Ovary (tissue), 7 donors: ENCODE results near the gene LRRN4CL.

DNA sequence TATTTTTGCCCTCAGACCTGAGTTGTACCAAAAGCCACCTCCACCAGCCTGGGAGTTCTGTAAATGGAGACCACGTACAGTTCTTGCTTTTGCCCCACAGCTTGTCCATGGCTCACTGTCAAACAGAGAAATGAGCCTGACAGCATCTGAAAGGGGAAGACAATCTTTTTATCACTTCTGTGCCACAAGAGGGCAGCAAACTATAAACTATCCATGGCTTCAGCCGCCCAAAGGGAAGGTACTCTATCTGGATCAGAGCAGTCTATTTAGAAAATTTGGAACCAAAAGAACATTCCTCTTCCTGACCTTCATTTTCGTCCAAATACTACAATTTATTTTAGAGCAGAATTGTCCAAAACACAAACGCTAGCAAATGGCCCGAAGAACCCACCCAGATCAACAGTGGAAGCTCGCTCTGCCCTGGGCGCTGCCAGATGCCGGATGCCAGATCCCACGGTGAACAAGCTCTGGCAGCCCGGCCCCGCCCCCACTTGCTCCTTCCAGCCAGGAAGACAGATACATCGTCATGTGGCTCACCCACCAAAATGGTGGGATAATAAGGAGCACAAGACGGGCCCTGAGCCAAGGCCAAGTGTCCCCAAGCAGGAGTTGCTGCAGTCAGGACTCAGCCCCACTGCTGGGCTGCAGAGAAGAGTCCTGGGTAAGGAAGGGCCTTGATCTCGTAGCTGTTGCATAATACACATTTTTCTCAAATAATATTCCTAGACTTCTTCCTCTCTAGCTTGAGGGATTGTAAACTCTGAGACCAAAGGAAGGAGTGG, 23.8 kb upstream of the SCGB1A1 start:
- PRO-cap, 7 experiments: peak in 5 of 7 experiments; most common plus-strand start position 536 of the sequence (in 4); most common minus-strand start position 443 of the sequence (in 2)
- RAMPAGE, long total RNA, 2 experiments: no peak in any of the 2 experiments

GRCh38 chr11:62400514-62401110, 18.2 kb upstream of the SCGB1A1 start:
- PRO-cap, 7 experiments: peak in 3 of 7 experiments; most common plus-strand start chr11:62401015 (in 3); most common minus-strand start chr11:62400890 (in 2)
- RAMPAGE, long total RNA, 2 experiments: no peak in any of the 2 experiments

DNA sequence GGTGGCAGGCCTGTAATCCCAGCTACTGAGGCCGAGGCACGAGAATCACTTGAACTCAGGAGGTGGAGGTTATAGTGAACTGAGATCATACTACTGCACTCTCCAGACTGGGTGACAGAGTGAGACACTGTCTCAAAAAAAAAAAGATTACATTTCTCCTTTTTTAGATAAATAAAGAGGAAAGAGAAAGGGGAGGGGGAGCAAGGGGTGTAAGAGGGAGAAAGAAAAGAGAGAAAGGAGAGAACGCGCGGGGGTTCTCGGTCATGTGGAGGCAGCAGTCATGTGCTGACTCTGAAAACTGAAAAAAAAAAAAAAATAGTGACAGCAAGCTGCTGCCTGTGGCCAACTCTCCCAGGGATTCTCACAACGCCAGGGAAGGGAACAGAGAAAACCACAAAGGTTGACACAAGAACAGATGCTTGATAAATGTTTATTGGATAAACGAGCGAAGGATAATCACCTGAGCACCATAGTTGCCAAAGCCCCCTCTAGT, 14.3 kb downstream of the SCGB1A1 start:
- PRO-cap, 7 experiments: no peak in any of the 7 experiments
- RAMPAGE, long total RNA, 2 experiments: no peak in any of the 2 experiments

DNA sequence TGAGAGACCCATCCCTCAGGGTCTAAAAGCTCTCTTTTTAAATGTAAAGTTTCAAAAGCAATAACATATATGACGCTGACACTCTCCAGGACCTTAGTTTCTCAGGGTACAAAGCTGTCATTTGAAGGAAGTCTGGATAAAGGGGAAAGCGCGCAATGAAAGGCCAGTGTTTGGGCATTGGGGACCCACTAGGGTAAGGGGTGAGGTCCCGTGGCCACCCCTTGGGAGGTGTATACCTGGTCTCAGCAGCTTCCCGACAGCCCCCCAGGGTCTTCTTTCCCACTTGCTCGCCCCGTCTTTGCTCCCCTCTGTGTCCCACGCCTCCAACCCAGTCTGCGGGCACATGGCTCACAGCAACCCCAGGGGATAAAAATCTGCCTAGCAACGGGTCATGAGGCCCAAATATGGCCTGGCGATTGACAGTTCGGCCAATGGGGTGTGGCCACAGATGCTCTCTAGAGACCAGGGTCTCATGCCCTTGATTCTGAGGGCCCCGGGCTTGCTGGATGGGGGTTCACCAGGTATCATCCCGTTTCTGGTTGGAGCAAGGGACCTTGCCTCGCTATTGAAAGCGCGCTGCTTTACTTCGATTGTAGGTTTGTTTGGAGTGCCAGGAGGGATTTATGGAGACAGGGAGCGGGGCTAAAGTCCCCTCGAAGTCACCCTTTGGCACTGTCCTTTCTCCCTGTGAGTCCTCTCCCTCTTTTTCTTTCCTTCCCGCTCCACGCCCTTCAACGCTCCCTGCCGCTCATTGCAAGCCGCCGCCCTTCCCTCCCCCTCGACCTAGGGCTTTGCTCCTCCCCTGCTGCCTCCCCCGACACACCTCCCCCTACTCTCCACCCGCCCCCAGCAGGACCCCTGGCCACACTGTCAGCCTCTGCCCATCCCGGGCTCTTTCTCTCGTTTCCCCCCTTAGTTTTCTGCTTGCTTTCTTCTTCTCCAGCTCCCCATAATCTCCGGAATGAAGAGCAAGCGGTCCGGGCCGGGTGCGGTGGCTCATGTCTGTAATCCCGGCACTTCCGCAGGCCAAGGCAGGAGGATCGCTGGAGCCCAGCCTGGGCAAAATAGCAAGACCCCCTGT, 41.3 kb downstream of the AHNAK start:
- PRO-cap, 7 experiments: no peak in any of the 7 experiments
- RAMPAGE, long total RNA, 2 experiments: no peak in any of the 2 experiments

- PRO-cap, 7 experiments: no peak in any of the 7 experiments
- RAMPAGE, long total RNA, 2 experiments: no peak in any of the 2 experiments
Measured at GRCh38 chr11:62523457-62524626, 22.8 kb downstream of the AHNAK start.

GRCh38 chr11:62529377-62530097, 17.1 kb downstream of the AHNAK start:
- PRO-cap, 7 experiments: no peak in any of the 7 experiments
- RAMPAGE, long total RNA, 2 experiments: no peak in any of the 2 experiments

DNA sequence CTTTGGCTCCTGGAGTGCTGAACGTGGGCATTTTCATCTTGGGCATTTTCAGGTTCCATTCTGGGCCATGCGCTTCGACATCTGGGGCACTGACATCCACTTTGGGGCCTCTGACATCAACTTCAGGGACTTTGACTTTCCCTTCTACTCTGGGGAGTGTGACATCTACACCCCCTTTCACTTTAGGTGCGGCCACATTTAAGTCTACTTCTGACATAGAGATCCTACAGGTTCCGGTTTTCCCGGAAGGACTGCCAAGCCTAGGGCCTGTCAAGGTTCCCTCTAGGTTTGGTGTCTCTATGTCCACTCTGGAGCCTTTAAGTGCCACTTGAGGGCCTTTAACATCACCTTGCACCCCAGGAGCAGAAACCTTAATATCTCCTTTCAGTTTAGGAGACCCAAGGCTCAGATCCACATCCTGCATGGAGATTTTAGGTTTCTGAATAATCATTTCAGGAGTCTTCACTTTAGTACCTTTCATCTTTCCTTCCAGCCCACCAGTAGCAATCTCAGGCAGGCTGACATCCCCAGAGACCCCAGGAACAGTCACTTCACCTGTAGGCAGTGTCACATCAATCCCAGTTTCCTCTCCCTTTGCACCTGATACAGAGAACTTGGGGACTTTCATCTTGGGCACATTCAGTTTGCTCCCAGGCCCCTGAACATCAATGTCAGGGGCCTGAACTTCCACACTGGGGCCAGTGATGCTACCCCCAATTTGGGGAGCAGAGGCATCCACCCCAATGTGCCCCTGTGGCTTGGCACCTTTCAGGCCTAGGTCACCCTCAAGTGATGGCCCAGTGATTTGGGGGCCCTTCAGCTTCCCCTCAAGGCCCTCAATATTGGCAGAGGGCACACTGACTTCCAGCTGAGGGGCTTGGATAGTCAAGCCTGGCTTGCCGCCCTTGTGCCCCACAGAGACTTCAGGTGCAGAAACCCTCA, 13.8 kb downstream of the AHNAK start:
- PRO-cap, 7 experiments: no peak in any of the 7 experiments
- RAMPAGE, long total RNA, 2 experiments: no peak in any of the 2 experiments

GRCh38 chr11:62542440-62542747, 4.2 kb downstream of the AHNAK start:
- PRO-cap, 7 experiments: peak in 1 of 7 experiments; most common plus-strand start chr11:62542587 (in 1)
- RAMPAGE, long total RNA, 2 experiments: no peak in any of the 2 experiments

GRCh38 chr11:62542748-62543766, 3.5 kb downstream of the AHNAK start:
- PRO-cap, 7 experiments: no peak in any of the 7 experiments
- RAMPAGE, long total RNA, 2 experiments: no peak in any of the 2 experiments

- PRO-cap, 7 experiments: peak in 2 of 7 experiments; most common plus-strand start chr11:62555705 (in 1); most common minus-strand start chr11:62555552 (in 1)
- RAMPAGE, long total RNA, 2 experiments: no peak in any of the 2 experiments
Measured at GRCh38 chr11:62555336-62555898, 8.8 kb upstream of the AHNAK start.

- PRO-cap, 7 experiments: no peak in any of the 7 experiments
- RAMPAGE, long total RNA, 2 experiments: no peak in any of the 2 experiments
Measured at GRCh38 chr11:62571310-62571988, 2.2 kb downstream of the EEF1G start.

DNA sequence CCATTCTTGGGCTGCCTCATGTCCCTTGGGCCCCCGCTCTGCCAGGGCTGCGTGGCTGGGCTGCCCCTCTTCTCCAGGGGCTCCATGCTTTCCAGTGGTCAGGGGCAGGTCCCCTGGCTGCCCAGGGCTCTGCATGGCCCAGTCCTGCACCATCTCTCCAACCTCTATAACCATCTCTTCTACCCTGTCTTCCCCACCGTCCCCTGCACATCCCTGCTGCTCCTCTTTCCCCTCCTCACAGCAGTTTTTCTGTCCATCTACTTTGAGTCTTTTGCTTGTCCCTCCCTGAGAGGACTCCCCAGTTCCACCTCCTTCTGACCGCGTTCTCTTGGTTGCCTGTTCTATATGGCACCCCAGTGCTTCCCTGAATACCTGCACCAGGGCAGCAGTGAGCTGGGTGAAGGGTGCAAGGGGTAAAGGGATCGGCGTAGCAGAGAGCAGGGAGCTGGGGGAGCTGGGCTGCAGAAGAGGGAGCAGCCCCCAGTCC, 1.8 kb upstream of the EEF1G start:
- PRO-cap, 7 experiments: no peak in any of the 7 experiments
- RAMPAGE, long total RNA, 2 experiments: no peak in any of the 2 experiments

DNA sequence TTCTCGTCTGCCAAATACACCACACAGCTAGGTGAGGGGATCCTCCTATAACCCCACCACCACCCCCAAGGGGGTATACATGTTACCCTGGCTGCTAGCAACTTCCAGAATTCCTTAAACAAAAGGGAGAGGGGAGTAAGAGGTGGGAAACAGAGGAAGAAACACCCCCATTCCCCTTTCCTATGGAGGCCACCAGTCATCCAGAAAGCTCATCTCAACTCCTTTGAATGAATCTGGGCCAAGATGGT, 1.3 kb upstream of the TUT1 start:
- PRO-cap, 7 experiments: no peak in any of the 7 experiments
- RAMPAGE, long total RNA, 2 experiments: no peak in any of the 2 experiments

DNA sequence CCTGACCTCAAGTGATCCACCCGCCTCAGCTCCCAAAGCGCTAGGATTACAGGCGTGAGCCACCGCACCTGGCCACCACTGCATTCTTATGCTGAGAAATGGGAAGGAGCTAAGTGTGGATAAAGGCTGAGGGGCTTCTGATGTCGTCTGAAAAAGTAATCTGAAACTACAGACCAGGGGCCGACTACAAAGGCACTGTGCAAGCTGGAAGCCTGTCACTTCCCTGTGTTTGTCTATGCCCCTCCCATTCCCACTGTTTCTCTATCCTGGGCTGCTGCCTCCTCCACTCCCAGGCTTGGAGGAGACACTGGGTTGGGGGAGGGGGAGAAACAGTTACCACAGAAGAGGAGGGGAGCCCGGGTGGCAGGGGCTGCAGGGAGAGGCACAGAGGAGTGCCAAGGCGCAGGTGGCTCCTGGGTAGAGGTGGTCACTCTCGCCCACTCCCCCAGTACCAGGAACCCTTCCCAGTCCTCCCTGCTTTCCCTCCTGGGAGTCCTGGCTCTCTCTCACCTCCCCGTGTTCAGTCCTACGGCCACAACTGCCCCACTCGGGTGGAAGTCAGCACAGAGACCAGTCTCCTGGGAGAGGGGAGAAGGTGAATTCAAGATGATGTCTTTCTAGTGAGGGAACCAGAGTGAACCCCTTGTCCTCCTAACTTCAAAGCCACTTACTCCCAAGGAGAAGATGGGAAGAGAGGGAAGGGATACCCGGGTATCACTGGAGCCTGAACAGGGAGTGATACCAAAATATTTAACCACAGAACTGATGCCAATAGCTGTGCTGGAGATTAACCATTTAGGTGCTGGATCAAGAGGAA, 3.1 kb upstream of the MTA2 start:
- PRO-cap, 7 experiments: no peak in any of the 7 experiments
- RAMPAGE, long total RNA, 2 experiments: no peak in any of the 2 experiments

GRCh38 chr11:62610975-62611628, 1.5 kb downstream of the EML3 start:
- PRO-cap, 7 experiments: no peak in any of the 7 experiments
- RAMPAGE, long total RNA, 2 experiments: no peak in any of the 2 experiments

DNA sequence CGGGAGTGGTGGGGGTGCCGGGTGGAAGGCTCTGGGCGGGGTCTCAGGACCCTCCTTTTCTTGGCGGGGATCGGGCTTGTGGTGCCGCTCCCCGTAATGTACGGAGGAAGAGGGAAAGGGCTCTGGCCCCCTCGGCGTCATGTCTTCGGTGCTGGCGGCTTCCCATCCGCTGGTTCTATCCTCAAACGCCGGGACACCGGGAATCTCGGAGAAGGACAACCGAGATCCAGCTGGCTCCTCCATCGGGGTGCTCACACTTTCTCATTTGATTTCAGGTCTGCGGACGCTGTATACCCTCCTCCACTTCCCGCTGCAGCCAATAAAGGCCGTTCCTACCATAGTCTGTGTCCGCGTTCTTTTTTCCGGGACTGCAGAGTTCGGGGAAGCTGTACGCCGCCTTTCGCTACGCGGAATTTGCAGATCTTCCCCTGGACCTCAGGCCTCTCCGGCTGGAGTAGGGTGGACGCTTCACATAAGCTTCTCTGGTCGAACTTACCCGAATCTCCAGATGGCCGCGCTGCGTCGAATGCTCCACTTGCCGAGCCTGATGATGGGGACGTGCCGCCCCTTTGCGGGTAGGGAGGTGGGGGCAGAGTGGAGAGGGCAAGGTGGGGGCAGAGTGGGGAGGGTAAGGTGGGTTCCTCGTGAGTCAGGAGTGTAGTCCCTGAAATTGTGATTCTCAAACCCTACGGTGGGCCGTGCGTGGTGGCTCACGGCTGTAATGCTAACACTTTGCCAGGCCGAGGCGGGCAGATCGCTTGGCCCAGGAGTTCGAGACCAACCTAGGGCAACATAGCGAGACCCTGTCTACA, 466 bp downstream of the CSKMT start:
- PRO-cap, 7 experiments: peak in 6 of 7 experiments; most common plus-strand start position 507 of the sequence (in 3); most common minus-strand start position 263 of the sequence (in 5)
- RAMPAGE, long total RNA, 2 experiments: start-site peak on the plus strand in 2 of 2 experiments, centred at positions 58 to 60 of the sequence, 26 to 39 reads per replicate

GRCh38 chr11:62689350-62690391, at the start of gene LRRN4CL:
TSS of gene LRRN4CL (minus strand) at chr11:62689530.
- PRO-cap, 7 experiments: peak in 7 of 7 experiments; most common plus-strand start chr11:62689659 (in 6); most common minus-strand start chr11:62689530 (in 7)
- RAMPAGE, long total RNA, 2 experiments: start-site peak on the minus strand in 1 of 2 experiments, at chr11:62689509-62689552 at its widest, 178 reads per replicate

DNA sequence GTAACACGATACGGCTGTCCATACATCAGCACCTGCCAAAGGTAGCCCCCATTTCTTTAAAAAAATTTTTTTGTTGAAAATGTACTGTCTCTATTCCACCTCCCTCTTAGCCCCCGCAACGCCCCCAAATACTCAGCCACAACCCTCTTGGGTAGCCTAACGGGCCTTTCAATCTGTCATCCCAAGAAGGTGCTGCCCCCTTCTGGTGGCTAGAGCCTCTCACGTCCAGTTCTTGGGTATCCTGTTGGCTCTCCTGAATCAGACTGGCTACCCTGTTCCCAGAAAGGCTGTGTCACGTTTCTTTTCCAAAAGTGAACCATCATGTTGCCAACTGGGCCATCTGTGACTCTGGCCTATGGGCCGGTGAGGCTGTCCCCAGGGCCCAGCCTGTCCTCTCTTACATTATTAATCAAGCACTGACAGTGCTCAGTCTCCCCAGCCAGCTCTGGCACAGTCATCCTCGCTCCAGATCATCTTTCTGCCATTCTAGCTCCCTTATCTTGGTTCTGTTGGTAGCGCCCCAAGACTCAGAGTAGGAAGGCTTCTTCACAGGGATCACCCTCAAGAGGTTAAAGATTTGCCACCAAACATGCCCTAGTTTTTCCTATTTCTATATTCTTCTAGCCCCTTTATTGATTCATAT, 5.5 kb upstream of the LRRN4CL start:
- PRO-cap, 7 experiments: no peak in any of the 7 experiments
- RAMPAGE, long total RNA, 2 experiments: no peak in any of the 2 experiments

- PRO-cap, 7 experiments: no peak in any of the 7 experiments
- RAMPAGE, long total RNA, 2 experiments: no peak in any of the 2 experiments
Measured at GRCh38 chr11:62722090-62722586, 5.1 kb downstream of the HNRNPUL2 start.

DNA sequence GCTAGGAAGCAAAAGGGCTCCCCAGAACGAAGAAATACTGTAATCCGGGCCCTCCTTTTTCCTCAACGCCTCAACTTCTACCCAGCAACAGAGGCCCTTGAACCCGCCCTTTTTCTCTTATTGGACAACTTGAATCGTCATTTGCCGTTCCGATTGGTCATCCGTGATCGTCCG, 457 bp upstream of the HNRNPUL2 start:
- PRO-cap, 7 experiments: peak in 7 of 7 experiments; most common minus-strand start position 89 of the sequence (in 5)
- RAMPAGE, long total RNA, 2 experiments: no peak in any of the 2 experiments